Psoas muscle (tissue), 2 donors: ENCODE measurements around a stretch of chr2.

DNA sequence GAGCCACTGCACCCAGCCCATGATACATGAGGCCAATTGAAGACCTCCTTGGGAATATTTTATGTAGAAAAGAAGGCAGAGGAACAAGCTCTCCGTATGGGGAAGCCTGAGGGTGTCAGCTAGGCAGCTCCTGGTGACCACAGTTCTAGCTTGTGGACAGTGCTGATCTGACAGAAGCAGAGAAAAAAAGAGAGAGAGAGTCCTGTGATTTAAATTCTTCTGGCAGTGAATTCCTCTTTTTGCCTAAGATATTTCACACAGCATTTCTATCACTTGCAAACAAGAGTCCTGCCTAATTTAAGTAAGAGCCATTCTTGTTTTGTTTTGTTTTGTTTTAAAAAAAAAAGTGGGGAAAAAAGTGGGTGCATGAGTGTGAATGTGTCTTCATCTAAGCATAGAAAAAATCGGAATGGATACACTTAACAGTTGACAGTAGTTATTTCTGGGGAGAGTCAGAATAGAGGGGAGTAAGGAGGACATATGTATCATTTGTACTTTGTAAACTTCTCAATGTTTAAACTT lies 28.5 kb upstream of the CREB1 start:
- PRO-cap, 2 experiments: no peak in any of the 2 experiments

DNA sequence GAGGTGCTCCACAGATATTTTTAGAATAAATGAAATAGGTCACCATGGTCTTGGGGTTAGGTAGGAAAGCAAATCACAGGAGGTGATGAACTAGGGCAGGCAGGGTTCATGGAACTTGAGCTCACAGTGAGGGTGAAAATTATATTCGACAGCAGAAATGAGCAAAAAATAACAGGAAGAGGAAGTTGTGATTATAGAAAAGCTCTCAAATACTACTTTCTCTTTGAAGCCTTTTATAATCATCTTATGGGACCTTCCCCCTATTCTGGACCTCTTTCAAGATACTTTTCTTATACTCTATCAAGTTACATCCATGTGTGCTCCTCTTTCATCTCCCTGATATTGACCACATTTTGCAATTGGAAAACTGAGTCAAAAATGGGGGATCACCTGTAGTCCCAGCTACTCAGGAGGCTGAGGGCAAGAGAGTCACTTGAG lies 4.4 kb upstream of the CREB1 start:
- PRO-cap, 2 experiments: no peak in any of the 2 experiments

GRCh38 chr2:207528272-207528765 lies 1.4 kb upstream of the CREB1 start:
- PRO-cap, 2 experiments: no peak in any of the 2 experiments

DNA sequence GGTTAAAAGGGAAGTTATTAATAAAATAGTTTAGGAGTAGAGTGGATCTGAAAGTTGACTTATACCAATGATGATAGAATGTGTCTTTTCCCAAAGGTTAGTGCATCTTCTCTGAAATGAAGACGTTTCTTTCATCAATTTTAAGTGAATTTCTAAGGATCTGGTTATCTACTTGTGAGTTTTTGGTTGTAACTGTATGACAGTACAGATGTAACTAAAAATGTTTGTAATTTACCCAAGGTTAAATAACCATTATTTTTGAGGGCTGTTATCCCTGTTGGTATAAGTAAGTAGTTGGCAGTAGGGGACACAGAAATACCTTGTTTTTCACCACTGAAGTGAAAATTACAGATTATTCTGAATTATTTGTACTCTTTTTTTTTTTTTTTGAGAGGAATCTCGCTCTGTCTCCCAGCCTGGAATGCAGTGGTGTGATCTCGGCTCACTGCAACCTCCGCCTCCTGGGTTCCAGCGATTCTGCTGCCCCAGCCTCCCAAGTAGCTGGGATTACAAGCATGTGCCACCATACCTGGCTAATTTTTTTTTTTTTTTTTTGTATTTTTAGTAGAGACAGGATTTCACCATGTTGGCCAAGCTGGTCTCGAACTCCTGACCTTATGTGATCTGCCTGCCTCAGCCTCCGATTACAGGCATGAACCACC lies 9.0 kb downstream of the CREB1 start:
- PRO-cap, 2 experiments: no peak in any of the 2 experiments

DNA sequence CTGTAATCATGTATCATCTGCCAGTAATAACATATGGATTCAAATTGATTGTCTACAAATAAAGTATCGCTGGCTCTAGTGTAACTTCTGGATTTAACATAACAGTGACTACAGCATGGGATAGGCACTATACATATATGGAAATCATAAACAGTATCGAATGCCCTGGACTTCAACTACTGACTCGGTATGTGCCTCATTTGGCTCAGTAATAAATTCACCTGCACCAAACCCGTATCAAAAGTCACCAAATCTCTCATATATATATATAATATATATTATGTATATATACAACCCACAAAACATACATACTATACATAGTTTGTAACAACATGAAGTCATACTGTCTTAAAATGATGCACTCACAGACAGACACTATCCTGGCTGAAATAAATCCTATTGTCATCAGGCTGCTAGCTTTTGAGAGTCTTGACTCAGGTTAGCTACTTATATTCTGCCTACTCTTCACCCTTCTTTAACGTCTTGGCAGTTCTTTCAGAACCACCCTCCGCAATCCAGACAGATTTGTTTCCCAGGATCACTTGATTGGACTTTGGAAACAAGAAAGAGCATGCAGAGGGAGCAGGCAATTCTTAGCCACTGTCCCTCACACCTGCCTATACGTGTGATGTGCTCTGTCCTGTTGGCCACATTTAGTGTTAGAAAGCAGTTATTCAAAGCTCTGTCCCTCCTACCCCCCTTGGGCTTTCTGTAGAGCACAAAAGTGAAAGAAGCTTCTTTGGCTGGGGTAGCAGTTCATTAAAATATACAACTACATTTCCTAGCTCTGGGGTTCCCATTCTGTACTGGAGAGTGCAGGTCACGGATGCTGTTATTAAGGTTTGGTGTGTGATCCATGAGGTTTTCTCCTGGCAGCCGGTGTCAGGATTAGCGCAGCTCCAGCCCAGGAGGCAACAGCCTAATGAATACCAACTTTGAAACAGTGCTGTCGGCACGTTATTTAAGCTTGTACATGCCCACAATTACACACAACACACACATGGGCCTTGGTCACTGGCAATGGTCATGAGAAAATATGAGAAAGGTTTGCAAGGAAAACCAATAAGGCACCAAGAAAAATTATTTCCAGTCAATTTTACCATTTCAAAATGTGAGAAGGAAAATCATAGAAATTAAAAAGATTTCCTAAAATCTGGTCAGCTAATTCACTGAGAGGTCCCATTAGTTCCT lies 6.4 kb downstream of the FZD5 start:
- PRO-cap, 2 experiments: no peak in any of the 2 experiments

GRCh38 chr2:207769443-207769556 lies 406 bp downstream of the FZD5 start:
- PRO-cap, 2 experiments: no peak in any of the 2 experiments

- PRO-cap, 2 experiments: no peak in any of the 2 experiments
Measured at GRCh38 chr2:207775552-207775954, 5.8 kb upstream of the FZD5 start.

DNA sequence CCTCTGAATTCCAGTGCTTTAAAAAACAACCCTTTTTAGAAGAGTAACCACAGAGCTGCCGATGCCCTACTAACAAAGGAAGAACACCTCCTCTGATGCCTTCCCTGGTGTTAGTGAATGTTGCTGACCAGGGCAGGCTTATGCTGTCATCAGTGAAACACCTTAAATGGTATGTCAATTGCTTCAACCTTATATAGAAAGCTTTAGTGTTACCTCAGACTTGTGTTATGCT lies 79.7 kb upstream of the FZD5 start:
- PRO-cap, 2 experiments: no peak in any of the 2 experiments

GRCh38 chr2:207896491-207896925 lies 126.8 kb upstream of the FZD5 start:
- PRO-cap, 2 experiments: no peak in any of the 2 experiments

- PRO-cap, 2 experiments: no peak in any of the 2 experiments
Measured at GRCh38 chr2:208111904-208112917, 12.1 kb downstream of the CRYGD start.

DNA sequence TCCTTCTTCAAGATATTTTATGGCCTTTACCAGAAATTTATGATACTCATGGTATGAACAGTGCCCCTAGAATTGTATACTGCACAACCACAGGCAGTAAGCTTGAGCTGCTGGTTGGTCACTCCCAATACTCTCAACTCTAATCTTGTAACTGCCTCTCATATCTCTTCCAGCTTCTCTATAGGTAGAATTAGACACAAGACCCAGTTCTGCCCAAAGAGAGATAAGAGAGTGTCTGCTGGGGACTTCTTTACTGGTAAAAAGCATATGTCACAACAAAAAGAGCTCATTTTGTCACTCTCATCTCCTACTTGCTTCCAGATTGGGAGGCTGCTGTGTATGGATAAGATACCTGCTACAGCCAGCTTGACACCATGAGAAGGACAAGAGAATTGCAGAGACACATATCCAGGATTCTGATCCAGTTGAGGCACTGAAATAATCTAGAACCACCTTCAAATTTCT lies 165.1 kb downstream of the PTH2R start:
- PRO-cap, 2 experiments: no peak in any of the 2 experiments

DNA sequence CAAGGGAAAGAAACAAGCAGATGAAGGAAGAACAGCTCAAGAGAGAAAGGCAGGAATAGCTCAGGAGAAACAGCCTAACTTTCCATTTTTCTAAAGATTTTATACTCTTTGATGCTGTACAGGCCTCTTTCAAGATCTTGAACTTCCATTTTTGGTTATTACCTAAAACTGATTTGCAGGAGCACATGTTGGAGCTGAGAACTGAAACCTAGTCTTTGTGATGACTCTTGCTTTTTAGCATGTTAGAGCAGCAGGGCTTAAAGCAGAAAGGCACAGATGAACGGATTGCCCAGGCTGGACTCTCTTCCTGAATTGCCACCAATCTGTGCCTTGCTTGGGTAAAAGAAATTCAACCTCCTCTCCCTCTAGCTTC lies 277.3 kb upstream of the MAP2 start:
- PRO-cap, 2 experiments: no peak in any of the 2 experiments

- PRO-cap, 2 experiments: no peak in any of the 2 experiments
Measured at GRCh38 chr2:209368937-209369308, 54.9 kb upstream of the MAP2 start.

GRCh38 chr2:209619726-209620181 lies 151.9 kb upstream of the UNC80 start:
- PRO-cap, 2 experiments: no peak in any of the 2 experiments

DNA sequence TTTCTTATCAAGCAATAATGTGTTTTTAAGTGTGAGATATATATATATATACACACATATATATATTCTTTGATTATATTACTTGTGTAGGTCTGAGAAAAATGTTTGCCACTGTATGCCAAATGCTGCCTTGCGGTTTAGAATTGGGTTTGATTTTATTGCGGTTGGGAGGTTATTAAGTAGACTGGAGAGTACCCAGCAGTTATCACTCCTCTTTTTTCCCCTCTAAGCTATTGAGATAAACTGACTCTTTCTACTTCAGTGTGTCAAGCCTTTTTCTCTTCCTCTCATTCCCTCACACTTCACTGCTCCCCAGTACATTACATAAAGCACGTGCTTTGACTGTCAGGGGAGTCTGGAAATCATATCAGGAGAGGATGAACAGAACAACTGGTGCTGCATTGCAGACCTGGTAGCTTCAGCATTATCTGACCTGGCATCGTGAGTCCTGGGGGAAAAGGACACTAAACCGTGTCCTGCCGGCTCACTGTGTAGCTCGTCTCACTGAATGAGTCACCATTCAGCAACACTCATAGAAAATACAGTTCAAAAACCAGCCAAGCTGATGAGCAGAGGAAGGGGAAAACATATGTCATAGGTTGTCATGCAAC lies 108.6 kb upstream of the UNC80 start:
- PRO-cap, 2 experiments: no peak in any of the 2 experiments

GRCh38 chr2:209772353-209772740 lies 715 bp downstream of the UNC80 start:
- PRO-cap, 2 experiments: no peak in any of the 2 experiments

GRCh38 chr2:209985846-209986266 lies 16.6 kb upstream of the RPE start:
- PRO-cap, 2 experiments: no peak in any of the 2 experiments

DNA sequence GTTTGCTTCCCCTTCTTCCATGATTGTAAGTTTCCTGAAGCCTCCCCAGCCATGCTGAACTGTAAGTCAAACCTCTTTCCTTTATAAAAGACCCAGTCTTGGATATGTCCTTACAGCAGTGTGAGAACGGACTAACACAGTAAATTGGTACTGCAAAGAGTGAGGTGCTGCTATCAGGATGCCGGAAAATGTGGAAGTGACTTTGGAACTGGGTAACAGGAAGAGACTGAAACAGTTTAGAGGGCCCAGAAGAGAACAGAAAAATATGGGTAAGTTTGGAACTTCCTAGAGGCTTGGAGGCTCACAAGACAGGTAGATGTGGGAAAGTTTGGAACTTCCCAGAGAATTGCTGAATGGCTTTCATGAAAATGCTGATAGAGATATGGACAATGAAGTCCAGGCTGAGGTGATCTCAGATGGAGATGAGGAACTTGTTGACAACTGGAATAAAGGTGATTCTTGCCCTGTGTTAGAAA lies 52.8 kb downstream of the RPE start:
- PRO-cap, 2 experiments: no peak in any of the 2 experiments

- PRO-cap, 2 experiments: no peak in any of the 2 experiments
Measured at GRCh38 chr2:210253272-210253617, 28.0 kb upstream of the ACADL start.

DNA sequence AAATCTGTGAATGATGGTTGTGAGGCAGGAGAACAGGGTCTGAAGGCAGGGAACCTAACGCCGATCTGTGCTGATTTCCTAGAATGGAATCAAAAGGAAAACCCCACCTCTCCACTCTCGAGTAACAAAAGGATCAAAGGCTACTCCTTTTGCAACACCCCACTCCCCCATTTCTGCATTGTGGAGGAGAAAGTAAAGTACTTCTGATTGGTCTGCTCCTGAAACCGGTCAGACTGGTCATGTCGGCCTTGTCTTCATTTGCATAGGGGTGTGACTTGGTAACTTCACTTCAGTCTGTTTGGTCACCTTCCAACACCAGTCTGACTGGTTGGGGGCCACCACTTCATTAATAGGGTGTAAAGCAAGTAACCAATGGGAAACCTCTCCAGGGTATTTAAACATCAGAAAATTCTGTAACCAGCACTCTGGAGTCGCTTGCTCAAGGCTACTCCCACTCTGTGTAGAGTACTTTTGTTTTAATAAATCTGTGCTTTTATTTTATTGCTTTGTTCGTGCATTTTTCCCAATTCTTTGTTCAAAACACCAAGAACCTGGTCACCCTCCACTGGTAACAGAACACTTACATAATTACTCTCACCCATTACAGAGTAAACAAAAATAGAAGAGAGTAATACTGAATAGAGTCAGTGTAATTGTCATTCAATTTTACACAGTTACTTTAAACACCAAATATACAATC lies 771.8 kb downstream of the ERBB4 start:
- PRO-cap, 2 experiments: no peak in any of the 2 experiments